Measurements from ENCODE around the gene ACBD6.

GRCh38 chr1:180296435-180296958, 66.4 kb downstream of the LHX4 start:
- PRO-cap: no peak
- RAMPAGE, long total RNA, 4 experiments: no peak in any of the 4 experiments

- PRO-cap: bidirectional peak, plus-strand start at chr1:180502436, minus-strand start at chr1:180502297; bidirectional peak, plus-strand start at chr1:180502686, minus-strand start at chr1:180502560
- RAMPAGE, long total RNA, 4 experiments: start-site peak on the minus strand in 3 of 4 experiments, at chr1:180502555-180502625 at its widest, 203 to 418 reads per replicate
These were observed at the start of gene ACBD6 for GRCh38 chr1:180501735-180502770. ACBD6 (minus strand) TSS chr1:180502577.

GRCh38 chr1:180515709-180516585, 13.6 kb upstream of the ACBD6 start:
- PRO-cap: no peak
- RAMPAGE, long total RNA, 4 experiments: no peak in any of the 4 experiments

GRCh38 chr1:180872136-180872511, 40.6 kb upstream of the KIAA1614 start:
- PRO-cap: no peak
- RAMPAGE, long total RNA, 4 experiments: no peak in any of the 4 experiments

- PRO-cap: no peak
- RAMPAGE, long total RNA, 4 experiments: no peak in any of the 4 experiments
These were observed 40.0 kb upstream of the KIAA1614 start for GRCh38 chr1:180872720-180873147.

GRCh38 chr1:181087045-181088100, 1.1 kb upstream of the IER5 start:
- PRO-cap: no peak
- RAMPAGE, long total RNA, 4 experiments: no peak in any of the 4 experiments

DNA sequence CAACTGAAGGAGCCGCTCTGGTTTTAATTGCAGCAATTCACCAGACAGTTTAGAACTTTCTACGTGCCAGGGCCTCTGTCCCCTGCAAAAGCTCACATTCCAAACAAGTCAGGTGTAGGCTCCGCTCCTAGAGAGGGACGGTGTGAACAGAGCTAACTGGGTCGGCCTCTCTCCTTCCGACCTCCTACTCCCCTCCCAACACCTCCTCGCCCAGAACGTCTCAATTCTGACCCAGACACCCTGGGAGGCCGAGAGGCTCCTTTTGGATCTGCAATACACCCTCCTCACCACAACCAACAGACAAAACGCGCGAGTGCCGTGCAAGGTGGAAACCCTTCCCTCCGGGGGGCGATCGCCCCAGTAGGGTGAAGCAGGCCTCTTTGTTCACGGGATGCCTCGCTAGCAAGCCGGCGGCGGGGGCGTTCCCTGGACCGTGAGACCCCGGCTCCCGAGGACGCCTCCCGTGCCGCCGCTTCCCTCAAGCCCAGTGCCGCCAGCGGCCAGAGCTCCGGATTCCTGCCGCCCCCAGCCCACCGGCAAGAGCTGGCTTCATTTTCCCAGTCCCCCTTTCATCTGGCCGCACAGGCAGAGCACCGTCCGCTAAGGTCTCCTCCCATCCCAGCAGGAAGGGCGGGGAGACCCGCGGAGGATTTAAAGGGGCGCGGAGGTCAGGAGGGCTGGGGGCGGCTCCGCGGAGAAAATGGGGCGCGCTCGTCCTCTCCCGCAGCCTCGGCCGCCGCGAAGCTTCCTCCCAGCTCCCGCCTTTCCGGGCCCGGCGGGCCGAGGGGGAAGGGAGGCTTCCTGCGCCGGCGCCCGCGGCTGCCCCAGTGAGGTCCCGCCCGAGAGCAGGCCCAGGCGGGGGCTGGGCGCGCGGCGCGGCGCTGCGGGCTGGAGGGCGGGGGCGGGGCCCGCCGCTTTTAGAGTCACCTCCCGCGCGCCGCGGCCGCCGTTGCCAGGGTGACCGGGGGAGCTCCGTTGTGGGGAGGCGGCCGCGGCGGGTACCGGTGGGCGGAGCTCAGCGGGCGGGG, 16.3 kb downstream of the IER5 start:
- PRO-cap: unidirectional peak, minus-strand start at position 575 of the sequence; unidirectional peak, minus-strand start at position 625 of the sequence; bidirectional peak, plus-strand start outside the sequence, minus-strand start at position 740 of the sequence
- RAMPAGE, long total RNA, 4 experiments: start-site peak on the minus strand in 1 of 4 experiments, centred at position 750 of the sequence, 5 reads per replicate

GRCh38 chr1:181222999-181223333, 134.5 kb downstream of the IER5 start:
- PRO-cap: no peak
- RAMPAGE, long total RNA, 4 experiments: no peak in any of the 4 experiments

DNA sequence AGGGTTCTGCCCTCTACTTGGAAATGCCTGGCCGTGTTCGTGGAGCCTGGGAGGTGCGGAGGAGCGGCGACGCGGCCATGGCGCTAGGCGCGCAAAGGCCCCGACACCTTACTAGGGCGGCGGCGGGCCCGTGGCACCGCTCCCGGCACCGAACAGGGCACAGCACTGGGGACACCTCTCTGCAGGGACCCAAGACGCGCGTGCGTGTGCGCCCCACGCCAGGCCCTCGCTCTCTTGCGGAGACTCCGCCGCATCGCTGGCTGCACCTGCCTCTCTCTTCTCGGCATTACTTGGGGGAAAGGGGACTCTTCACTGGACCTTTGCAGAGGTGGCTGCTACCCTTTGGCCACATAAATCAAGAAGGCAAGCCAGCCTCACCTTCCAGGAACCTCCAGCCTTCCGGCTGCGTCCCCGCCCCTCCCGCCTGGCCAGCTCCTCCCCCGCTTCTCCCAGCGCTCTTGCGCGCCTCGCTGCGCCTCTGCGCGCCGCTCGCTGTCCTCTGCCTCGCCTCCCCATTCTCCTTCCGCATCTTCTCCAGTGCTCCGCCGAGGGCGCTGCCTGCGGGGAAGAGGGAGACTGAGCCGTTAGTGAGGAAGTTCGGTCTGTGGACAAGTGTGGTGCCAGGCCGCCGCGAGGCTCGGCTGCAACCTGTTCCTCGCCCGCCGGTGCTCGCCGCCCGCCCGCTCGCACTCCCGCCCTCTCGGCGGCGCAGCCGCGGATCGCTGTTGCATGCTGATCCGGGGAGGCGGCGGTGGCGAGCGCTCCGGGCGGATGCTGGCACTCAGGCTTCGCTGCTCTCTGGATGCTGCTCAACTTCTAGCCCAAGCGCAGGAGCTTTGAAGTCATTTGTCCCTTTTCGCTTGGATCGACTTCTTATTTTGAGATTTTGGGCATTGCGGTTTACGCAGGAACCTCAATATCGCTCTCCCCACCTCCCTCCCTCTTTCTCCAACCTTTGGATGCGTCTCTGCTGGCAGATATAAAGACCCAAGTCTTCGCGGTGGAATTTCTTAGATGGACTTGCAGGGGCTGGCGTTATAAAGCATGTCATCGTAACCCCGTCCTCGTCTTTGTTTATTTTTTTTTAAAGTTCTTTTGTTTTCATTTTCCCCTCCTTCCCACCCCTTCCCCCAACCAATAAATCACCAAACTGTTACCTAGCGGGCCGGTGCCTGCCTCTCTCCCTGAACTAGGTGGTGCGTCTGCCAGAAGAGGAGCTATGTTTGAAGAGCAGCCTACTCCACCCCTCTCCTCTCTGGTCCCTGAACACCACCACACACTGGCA, 731 bp upstream of the CACNA1E start:
- PRO-cap: no peak
- RAMPAGE, long total RNA, 4 experiments: no peak in any of the 4 experiments

GRCh38 chr1:182068910-182069595, 7.5 kb upstream of the ZNF648 start:
- PRO-cap: no peak
- RAMPAGE, long total RNA, 4 experiments: no peak in any of the 4 experiments

GRCh38 chr1:182120769-182121321, 59.3 kb upstream of the ZNF648 start:
- PRO-cap: no peak
- RAMPAGE, long total RNA, 4 experiments: no peak in any of the 4 experiments

DNA sequence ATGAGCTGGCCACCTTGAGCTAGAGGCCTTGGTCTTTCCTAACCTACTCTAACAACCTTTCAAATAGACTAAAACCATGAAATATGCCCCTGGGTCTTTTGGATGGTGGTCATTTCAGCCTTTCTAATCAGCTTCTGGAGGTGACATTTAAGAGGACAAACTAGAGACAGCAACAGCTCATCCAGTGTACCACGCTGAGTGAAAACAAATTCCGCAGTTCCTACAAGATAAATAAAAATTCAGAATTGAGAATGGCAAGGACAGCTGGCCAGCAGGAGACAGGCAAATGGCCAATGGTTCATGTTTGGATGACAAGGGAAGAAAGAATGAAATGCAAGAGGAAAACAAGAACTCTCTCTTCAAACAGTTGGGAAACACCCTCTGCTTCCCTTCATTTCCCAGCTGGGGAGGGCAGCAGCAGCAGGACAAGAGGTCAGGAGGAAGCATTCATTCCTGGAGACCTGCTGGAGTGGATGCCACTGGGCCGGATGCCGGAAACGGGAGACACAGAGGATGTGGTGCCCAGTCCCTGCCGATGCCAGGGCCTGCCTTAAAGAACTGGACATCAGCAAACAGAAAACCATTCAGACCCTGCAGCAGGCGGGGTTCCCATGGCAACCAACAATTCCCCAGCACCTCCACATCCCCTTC, 102.2 kb upstream of the ZNF648 start:
- PRO-cap: bidirectional peak, plus-strand start at position 446 of the sequence, minus-strand start at position 317 of the sequence
- RAMPAGE, long total RNA, 4 experiments: no peak in any of the 4 experiments

GRCh38 chr1:182340293-182340868, 51.2 kb downstream of the GLUL start:
- PRO-cap: no peak
- RAMPAGE, long total RNA, 4 experiments: no peak in any of the 4 experiments

DNA sequence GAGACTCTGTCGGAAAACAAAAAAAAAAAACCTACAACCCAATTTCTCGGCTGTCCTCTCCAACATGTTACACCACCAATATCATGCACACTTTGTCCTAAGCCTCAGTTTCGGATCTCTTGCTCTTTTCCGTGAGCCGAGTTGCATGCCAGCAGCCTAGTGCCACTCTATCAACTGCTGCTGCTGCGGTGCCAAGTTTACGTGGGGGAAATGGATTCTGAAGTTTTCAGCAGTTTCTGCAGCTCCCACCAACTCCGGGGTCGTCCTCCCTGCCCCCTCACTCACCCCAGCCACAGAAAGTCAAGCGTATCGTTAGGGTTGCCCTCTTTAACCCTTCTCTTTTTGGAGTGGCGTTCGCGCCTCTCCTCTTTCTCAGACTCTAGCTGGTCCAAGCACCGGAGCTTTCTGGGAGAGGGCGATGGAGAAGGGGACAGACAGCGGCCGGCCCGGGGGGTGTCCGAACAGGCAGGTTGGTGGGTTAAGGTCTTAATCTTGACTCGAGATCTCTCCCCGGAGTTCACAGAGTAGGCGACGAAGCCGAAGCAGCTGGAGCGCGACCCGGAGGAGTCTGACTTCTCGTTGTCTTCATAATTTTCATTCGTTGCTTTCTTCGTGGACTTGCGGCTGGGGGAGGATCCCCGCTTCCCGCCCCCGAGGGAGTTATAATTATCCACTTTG, 1.2 kb downstream of the GLUL start:
- PRO-cap: no peak
- RAMPAGE, long total RNA, 4 experiments: no peak in any of the 4 experiments

DNA sequence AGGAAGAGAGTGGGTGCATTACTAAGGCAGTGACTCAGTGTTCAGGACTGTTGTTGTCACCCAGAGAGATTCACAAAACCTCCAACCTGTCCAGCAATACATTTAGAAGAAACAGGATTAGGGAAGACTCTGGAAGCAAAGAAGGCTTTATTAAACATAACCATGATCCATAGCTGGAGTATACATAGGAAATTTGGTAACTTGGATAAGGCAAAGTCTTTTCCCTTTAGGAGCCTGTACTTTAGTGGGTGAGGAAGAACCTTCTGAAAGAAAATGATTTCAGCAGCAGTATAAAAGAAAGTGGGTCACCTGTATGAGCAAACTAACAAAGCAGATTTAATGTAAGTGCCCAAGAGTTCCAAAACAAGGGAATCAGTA, 2.3 kb downstream of the TEDDM1 start:
- PRO-cap: no peak
- RAMPAGE, long total RNA, 4 experiments: no peak in any of the 4 experiments

- PRO-cap: no peak
- RAMPAGE, long total RNA, 4 experiments: no peak in any of the 4 experiments
These were observed 28.4 kb upstream of the RGS16 start for GRCh38 chr1:182632509-182633060.

- PRO-cap: no peak
- RAMPAGE, long total RNA, 4 experiments: no peak in any of the 4 experiments
These were observed 6.8 kb downstream of the DHX9 start for GRCh38 chr1:182845794-182846483.

DNA sequence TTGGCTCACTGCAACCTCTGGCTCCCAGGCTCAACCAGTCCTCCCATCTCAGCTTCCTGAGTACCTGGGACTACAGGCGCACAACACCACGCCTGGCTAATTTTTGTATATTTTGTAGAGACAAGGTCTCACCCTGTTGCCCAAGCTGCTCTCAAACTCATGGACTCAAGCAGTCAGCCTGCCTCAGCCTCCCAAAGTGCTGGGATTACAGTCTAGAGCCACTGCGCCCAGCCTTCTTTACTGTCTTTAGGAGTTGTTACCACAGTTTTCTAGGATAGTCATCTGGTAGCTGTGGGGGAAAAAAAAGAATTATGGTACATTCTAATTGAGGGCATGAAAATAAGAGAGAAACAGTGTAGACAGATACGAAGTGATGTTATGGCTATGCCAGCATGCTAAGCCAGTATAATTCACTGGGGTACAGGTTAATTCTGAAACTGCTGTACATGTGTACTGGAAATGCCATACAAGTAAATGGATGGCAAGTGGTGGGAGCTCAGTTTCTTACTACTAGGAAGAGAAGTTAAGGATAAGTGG, 33.9 kb downstream of the DHX9 start:
- PRO-cap: no peak
- RAMPAGE, long total RNA, 4 experiments: start-site peak on the plus strand in 1 of 4 experiments, centred at position 263 of the sequence, 14 reads per replicate

DNA sequence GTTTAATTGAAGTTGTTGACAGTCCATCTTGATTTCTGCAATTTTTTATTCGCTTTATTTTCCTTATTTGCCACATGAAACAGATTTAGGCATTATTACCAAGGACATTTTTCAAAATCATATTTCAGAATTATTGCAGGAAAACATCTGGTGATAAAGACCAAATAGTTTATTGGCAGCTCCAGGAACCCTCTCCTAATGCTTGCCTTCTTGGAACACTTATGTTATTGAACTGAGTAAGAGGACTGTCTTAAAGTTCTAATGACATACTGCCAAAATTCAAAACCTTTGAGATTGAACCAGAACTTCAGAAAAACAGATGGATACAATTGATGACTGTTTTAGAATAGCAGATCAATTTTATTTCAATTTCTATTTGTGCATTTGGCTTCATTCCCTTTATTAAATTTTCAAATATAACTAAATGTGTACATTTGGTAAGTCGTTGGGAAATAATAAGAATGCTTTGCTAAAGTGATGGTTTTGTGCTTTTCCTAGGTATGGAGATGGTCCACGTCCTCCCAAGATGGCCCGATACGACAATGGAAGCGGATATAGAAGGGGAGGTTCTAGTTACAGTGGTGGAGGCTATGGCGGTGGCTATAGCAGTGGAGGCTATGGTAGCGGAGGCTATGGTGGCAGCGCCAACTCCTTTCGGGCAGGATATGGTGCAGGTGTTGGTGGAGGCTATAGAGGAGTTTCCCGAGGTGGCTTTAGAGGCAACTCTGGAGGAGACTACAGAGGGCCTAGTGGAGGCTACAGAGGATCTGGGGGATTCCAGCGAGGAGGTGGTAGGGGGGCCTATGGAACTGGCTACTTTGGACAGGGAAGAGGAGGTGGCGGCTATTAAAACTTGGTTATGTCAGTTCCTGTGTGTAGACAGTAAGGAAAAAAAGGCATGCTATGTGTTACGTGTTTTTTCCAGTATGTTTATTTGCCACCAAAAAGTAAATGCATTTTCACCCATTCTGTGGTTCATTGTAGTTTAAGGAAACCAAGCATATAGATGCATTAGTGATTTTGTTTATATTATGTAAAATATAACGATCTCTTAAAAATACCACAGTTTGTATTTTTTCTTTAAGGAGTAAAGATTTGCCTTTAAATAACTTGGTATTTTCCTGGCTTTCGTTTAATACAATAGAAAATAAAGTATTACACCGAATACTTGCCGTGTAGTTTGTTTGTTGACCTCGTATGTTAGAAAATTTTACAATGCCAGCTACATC, 47.9 kb downstream of the DHX9 start:
- PRO-cap: no peak
- RAMPAGE, long total RNA, 4 experiments: start-site peak on the plus strand in 1 of 4 experiments, centred at position 644 of the sequence, 8 reads per replicate

GRCh38 chr1:183132176-183132624, 53.9 kb upstream of the LAMC2 start:
- PRO-cap: no peak
- RAMPAGE, long total RNA, 4 experiments: no peak in any of the 4 experiments

All from Peyer's patch (tissue), 4 donors.